Right lobe of liver (tissue), 4 donors: ENCODE data around the genes SBK2, ZSCAN5B and ZNF264.

GRCh38 chr19:55369144-55369926 lies 928 bp downstream of the IL11 start:
- PRO-cap, 4 experiments = peak in 2 of 4 experiments; most common plus-strand start chr19:55369448 (in 2)
- RAMPAGE, long total RNA, 2 experiments = no peak in any of the 2 experiments

GRCh38 chr19:55483712-55484260 lies 1.2 kb upstream of the NAT14 start:
- PRO-cap, 4 experiments = no peak in any of the 4 experiments
- RAMPAGE, long total RNA, 2 experiments = no peak in any of the 2 experiments

GRCh38 chr19:55496999-55497441 lies 8.8 kb downstream of the SSC5D start:
- PRO-cap, 4 experiments = no peak in any of the 4 experiments
- RAMPAGE, long total RNA, 2 experiments = no peak in any of the 2 experiments

DNA sequence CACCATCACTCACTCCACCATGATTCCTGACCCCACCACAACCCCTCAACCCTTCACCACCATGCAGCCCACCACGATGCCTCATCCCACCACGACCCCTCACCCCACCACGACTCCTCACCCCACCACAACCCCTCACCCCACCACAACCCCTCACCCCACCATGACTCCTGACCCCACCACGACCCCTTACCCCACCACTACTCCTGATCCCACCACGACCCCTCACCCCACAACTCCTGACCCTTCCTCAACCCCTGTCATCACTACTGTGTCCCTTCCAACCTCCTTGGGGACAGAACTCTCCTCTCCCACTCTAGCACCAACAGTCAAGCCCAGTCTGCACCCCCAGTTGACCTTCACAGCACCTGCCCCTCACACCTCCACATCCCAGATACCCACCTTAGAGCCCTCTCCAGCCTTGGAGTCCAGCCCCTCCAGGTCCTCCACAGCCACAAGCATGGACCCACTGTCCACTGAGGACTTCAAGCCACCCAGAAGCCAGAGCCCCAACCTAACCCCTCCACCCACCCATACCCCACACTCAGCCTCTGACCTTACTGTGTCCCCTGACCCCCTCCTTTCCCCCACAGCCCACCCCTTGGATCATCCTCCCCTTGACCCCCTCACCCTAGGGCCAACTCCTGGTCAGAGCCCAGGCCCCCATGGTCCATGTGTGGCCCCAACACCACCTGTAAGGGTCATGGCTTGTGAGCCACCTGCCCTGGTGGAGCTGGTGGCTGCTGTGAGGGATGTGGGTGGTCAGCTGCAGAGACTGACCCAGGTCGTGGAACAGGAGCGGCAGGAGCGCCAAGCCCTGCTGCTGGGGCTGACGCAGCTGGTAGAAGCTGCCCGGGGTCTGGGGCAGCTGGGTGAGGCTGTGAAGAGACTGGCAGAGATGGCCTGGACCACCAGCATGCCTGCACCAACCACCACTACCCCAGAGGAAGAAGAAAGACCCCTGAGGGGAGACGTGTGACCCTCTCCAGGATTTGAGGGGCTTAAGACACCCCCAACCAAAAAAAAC lies 18.6 kb downstream of the SBK2 start:
- PRO-cap, 4 experiments = no peak in any of the 4 experiments
- RAMPAGE, long total RNA, 2 experiments = no peak in any of the 2 experiments

GRCh38 chr19:55536860-55537591 lies at the start of gene SBK2:
Gene SBK2, minus strand, starts transcription at chr19:55537133.
- PRO-cap, 4 experiments = no peak in any of the 4 experiments
- RAMPAGE, long total RNA, 2 experiments = no peak in any of the 2 experiments

GRCh38 chr19:55607075-55607542 lies 1.7 kb downstream of the ZNF865 start:
- PRO-cap, 4 experiments = no peak in any of the 4 experiments
- RAMPAGE, long total RNA, 2 experiments = no peak in any of the 2 experiments

GRCh38 chr19:55641654-55642424 lies 1.0 kb downstream of the ZNF580 start:
- PRO-cap, 4 experiments = no peak in any of the 4 experiments
- RAMPAGE, long total RNA, 2 experiments = no peak in any of the 2 experiments

DNA sequence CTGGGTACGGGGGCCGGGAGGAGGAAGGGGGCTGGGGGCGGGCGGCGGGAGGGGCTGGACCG lies 153 bp downstream of the ZNF581 start:
- PRO-cap, 4 experiments = no peak in any of the 4 experiments
- RAMPAGE, long total RNA, 2 experiments = no peak in any of the 2 experiments

DNA sequence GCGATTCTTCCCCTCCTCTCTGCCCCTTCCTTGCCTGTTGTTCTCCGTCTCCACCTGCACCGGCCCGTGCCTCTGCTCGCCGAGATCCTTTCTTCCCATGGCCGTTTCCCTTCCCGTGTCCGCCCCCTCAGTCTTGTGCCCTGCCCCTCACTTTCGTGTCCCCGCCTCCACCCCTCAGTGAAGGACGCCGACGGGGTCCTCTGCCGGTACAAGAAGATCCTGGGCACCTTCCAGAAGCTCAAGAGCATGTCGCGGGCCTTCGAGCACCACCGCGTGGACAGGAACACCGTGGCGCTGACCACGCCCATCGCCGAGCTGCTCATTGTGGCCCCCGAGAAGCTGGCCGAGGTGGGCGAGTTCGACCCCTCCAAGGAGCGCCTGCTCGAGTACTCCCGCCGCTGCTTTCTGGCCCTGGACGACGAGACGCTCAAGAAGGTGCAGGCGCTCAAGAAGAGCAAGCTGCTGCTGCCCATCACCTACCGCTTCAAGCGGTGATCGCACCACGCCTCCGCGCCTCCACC lies 2.5 kb upstream of the U2AF2 start:
- PRO-cap, 4 experiments = no peak in any of the 4 experiments
- RAMPAGE, long total RNA, 2 experiments = no peak in any of the 2 experiments

DNA sequence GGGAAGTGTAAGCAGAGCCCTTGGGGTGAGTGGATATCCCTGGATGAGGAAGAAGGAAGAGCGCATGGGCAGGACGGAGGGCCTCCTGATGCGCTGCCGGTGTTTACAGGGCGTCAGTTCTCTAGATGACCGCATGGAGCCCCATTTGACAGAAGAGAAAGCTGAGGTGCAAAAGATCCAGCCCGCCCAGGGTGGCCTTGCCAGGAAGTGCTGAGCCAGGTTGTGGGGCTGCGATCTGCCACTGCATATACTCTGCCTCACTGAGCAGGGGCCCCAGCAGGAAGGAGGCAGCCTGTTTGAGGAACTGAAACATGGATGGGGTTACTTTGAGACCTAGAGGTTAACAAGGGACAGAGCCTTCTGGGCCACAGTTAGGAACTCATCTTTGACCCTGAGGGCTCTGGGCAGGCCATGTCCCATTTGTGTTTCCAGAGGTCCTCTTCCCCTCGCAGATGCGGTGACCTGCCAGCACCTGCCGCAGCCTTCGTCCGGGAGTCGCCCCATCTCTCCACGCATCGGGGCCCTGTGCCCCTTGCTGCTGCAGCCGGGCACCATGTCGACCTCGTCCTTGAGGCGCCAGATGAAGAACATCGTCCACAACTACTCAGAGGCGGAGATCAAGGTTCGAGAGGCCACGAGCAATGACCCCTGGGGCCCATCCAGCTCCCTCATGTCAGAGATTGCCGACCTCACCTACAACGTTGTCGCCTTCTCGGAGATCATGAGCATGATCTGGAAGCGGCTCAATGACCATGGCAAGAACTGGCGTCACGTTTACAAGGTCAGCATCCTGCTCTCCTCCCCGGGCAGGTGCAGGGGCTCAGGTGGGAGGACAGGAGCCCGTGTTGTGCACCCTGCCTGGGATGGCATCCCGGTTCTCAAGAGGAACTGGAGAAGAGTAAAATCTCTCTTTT lies 3.3 kb downstream of the EPN1 start:
- PRO-cap, 4 experiments = peak in 2 of 4 experiments; most common minus-strand start position 254 of the sequence (in 2)
- RAMPAGE, long total RNA, 2 experiments = no peak in any of the 2 experiments

DNA sequence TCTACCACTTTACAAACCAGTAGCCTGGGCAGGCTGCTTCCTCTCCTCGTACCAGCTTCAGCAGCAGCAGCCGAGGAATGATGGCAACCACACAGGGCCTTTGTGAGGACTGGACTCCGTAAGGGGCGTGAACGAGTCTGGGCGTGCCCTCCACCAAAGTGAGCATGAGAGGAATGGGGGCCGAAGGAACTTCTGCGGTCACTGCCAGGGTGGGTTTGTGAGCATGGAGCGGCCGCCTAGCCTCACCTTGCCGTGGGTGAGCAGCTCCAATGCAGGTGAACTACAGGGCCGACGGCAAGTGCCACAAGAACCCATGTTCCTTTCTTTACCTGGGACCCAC lies 36.0 kb downstream of the ZNF787 start:
- PRO-cap, 4 experiments = peak in 2 of 4 experiments; most common plus-strand start position 82 of the sequence (in 2)
- RAMPAGE, long total RNA, 2 experiments = no peak in any of the 2 experiments

- PRO-cap, 4 experiments = no peak in any of the 4 experiments
- RAMPAGE, long total RNA, 2 experiments = no peak in any of the 2 experiments
Measured at GRCh38 chr19:56108301-56108660, 12.8 kb downstream of the ZNF787 start.

DNA sequence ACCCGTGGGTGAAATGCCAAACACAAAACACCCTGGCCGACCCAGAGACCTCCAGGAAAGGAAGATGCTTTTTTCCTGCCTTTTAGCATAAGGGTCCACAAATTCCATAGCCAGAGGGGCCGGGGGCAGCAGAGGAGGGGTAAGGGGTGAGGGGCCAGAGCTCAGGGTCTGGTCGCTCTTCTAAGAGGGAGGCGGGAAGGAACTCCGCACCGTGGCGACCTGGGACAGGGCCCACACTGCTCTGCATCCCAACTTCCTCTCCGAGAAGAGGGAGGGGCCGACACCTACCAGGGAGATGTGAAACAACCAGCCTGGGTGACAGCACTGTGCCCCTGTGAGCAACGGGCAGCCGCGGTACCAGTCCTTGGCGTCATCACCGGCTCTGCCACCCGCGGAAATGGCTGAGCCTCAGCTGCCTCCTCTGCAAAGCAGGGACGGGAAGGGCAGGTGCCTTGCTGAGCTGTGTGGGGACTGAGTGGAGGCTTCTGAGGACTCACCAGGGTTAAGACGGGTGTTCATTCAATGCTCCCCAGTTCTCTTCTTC lies 9.6 kb downstream of the ZNF787 start:
- PRO-cap, 4 experiments = peak in 1 of 4 experiments; most common minus-strand start position 238 of the sequence (in 1)
- RAMPAGE, long total RNA, 2 experiments = no peak in any of the 2 experiments

DNA sequence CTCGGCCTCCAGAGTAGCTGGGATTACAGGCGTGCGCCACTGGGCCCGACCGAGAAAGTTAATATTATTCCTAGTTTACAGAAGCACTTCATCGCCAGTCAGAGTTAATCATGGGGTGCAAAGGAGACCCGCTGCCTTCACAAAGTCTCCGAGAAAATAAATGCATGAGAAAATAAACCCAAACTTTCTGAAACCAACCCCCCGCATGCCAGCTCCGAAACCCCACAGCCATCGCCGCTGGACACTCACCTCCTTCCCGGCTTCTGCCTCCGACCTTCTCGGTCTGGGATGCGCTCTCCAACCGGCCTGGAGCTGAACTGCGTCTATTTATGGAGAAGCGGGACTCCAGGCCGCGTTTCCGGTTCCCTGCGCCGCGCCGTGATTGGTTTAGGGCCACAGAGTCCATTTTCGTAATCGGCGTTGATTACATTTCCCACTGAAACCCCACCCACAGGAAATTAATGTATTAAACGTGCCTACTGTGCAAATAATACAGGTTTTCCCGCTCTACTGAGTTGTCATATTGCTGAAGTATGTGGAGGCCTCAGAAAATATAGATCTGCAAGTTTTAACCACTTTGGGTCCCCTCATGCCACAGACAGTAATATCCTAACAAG lies at the start of gene ZSCAN5B:
Gene ZSCAN5B, minus strand, starts transcription at position 299 of the 617 bp plus-strand sequence.
- PRO-cap, 4 experiments = no peak in any of the 4 experiments
- RAMPAGE, long total RNA, 2 experiments = no peak in any of the 2 experiments

- PRO-cap, 4 experiments = peak in 1 of 4 experiments; most common minus-strand start chr19:56404013 (in 1)
- RAMPAGE, long total RNA, 2 experiments = no peak in any of the 2 experiments
Measured at GRCh38 chr19:56403267-56404174, 611 bp upstream of the ZNF583 start.

GRCh38 chr19:56510282-56511033 lies 2.8 kb downstream of the ZNF471 start:
- PRO-cap, 4 experiments = no peak in any of the 4 experiments
- RAMPAGE, long total RNA, 2 experiments = no peak in any of the 2 experiments

- PRO-cap, 4 experiments = no peak in any of the 4 experiments
- RAMPAGE, long total RNA, 2 experiments = no peak in any of the 2 experiments
Measured at GRCh38 chr19:56952160-56952522, 111.6 kb upstream of the PEG3 start.

- PRO-cap, 4 experiments = no peak in any of the 4 experiments
- RAMPAGE, long total RNA, 2 experiments = no peak in any of the 2 experiments
Measured at GRCh38 chr19:57037437-57038054, 82.2 kb upstream of the USP29 start.

DNA sequence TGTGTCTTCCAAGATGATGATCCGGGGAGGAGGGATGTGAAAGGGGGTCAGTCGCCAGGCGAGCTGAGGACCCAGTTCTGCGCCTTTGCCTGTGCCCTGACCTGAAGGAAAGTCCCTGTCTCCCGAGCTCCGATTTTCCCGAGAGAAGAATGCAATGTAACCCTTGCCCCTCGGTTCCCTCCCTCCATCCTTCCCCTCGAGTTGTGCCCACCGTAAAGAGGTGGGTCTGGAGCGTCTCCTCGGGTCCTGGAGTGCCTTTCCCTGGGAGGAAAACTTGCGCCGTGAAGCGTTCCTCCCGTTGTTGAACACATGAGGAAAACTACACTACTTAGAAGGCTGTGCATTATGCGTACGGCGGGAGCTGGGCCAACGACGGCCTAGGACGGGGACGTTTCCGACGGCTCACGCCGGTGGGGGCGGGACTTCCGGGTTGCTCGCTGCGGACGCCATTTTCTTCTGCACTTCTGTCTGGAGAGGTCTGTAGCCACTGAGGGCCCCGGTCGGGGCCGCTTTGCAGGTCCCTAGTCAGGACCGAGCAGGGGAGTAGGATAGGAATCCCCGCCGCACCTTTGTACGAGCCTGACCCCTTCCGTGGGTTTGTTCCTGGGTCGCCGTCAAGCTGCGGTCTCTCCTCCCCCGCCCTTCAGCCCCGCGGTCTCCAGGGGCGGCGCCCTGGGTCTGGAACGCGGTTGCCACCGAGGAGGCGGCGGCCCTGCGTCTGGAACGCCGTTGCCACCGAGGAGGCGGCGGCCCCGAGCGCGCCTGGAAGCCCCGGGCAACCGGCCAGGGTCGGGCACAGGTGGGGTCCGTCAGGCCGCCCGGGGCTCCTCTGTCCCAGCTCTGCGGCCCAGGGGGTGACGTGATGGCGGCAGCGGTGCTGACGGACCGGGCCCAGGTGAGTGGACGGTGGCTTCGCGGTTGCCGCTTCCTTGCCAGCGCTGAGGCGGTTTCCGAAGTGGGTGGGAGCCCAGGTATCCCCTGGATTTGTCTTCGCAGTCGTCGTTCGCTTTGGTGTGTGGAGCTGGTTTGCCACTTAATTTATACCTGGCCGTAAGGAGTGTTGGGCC lies at the start of gene ZNF264:
Gene ZNF264, plus strand, starts transcription at position 449 of the 1,067 bp plus-strand sequence.
- PRO-cap, 4 experiments = peak in 4 of 4 experiments; most common plus-strand start position 461 of the sequence (in 3); most common minus-strand start position 311 of the sequence (in 3)
- RAMPAGE, long total RNA, 2 experiments = no peak in any of the 2 experiments

GRCh38 chr19:57193703-57194806 lies 2.8 kb downstream of the ZNF264 start:
- PRO-cap, 4 experiments = no peak in any of the 4 experiments
- RAMPAGE, long total RNA, 2 experiments = no peak in any of the 2 experiments